Occipital lobe (tissue), 2 donors: ENCODE measurements around the genes TATDN3 and SPATA45.

DNA sequence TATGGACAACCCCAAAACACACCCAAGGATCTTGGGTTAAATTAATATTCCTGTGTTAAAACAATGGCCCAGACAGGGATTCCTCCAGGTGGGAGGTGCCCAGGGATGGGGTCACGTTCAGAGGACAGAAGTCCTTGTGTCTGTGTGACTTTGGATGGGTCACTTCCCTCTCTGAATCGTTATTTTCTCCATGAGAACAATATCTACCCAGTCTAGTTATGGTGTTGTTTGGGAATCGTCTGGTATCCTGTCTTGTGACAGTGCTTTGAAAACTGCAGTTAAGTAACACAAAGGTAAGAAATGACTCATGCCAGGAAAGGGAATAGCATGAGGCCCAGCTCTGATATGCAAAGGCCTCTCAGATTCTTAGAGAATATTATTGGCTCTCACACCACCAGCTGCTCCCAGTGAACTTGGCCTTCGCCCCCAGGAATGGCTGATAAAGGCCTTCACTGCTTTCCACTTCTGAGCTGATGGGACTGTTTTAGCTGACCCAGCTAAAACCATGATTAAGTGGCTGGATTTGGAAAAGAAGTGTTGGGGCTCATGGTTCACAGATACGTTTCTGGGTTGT, 27.2 kb downstream of the NEK2 start:
- RAMPAGE, long total RNA: no peak

- RAMPAGE, long total RNA: no peak
Measured at GRCh38 chr1:211826453-211827126, 4.0 kb downstream of the LPGAT1 start.

DNA sequence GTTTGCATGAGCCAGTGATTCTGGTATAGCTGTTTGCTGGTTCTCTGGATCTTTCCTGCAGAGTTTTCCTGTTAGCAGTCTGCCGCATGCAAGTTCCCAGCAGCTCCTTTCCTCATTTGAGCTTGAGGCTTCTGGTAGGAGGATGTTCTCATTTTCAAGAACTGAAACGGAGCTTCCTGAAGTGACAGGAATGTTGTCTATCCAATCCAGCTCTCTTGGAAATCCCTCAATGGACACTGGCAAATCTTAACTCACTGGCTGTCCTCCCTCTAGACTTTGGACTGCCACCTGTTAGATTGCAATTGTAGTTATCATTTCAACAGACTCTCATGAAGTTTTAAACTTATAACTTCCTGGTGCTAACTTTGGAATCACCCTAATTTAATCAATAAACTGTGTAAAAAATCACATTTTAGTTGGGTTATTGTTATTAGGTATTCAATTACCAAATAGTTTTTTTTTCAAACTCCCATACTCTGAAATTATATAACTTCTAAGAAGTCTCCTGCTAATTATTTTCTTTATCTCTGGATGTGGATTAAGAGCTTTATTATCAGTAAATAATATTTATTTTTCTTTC, 73.4 kb upstream of the LPGAT1 start:
- RAMPAGE, long total RNA: no peak

DNA sequence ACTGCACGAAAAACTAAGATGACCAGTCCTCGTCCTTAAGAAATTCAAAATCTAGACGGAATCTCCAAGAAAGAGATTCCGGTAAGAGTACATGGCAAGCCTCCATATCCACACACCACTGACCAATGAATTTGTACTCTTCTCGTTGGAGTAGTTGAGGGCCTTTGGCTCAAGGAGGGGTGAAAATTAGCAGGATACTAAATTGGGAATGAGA, 961 bp upstream of the PPP2R5A start:
- RAMPAGE, long total RNA: no peak

GRCh38 chr1:212363314-212363530, 51.5 kb downstream of the PACC1 start:
- RAMPAGE, long total RNA: no peak

DNA sequence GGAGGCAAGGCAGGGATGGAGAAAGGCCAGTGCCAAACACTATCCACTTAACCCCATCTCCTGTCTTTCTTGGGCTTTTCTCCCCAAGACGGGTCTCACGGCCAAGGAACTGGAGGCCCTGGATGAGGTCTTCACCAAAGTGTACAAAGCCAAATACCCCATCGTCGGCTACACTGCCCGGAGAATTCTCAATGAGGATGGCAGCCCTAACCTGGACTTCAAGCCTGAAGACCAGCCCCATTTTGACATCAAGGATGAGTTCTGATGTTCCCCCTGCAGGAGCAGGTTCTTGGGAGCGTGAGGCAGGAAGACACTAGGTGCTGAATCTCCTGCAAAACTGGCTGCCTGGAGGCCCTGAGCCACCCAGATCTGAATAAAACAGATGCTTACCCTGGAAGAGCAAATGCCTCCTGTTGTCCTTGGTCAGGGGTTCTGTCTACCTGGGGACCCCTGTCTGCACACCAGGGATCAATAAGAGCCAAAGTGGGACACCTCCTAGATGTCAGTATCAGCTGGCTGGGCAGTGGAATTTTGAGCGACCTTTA, 13.1 kb downstream of the NENF start:
- RAMPAGE, long total RNA: no peak

DNA sequence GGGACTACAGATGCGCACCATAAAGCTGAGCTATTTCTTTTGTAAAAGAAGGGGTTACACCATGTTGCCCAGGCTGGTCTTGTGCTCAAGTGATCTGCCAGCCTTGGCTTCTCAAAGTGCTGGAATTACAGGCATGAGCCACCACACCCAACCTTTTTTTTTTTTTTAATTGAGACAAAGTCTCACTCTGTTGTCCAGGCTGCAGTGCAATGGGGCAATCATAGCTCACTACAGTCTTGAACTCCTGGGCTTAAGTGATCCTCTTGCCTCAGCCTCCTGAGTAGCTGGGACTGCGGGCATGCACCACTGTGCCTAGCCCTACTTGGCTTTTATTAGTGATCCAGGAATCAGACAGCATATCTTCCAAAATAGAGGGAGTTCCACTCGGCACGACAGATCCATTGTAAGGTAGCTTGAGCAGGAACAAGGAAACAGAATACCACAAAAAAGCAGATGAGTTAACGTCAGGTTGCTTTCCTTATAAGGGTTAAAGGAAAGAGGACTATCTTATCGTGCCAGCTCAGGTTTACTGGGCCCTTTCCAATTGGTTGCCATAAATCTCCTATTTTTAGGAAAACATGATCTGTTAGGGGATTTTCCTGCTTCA, 45.1 kb downstream of the NENF start:
- RAMPAGE, long total RNA: no peak

DNA sequence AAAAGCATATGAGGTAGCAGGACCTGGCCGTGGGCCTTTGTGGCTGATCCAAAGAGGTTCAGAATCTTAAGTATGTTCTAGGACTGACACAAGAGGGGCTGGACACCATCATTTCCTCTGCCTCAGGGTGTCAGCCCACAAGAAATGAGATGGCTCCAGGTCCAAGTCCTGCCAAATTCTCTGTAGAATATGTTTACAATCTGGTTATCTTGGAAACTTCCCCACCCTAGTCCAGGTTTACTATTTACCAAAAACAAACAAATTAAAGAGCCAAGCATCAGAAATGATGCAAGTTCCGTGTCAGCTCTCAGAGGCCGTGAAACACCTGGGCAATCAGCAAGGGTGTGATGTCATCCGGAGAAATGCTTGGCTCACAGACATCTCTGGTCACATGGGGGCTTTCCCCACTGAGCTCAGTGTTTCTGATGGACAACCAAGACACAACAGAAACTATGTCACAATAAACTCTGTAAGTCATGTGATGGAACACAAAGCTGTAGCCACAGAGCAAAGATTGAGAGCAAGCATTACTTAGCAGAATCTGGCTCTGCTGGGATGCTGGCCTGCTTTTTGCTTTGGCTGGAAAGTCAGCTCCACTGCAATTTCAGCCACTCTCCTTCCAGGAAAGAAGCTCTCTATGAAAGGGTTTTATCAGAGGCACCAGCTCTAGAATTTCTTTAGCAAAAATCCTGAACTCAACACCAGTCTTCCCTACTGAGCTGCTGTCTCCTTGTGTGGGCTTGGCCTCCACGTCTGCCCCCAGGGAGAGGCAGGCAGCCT, 55.8 kb downstream of the NENF start:
- RAMPAGE, long total RNA: no peak

DNA sequence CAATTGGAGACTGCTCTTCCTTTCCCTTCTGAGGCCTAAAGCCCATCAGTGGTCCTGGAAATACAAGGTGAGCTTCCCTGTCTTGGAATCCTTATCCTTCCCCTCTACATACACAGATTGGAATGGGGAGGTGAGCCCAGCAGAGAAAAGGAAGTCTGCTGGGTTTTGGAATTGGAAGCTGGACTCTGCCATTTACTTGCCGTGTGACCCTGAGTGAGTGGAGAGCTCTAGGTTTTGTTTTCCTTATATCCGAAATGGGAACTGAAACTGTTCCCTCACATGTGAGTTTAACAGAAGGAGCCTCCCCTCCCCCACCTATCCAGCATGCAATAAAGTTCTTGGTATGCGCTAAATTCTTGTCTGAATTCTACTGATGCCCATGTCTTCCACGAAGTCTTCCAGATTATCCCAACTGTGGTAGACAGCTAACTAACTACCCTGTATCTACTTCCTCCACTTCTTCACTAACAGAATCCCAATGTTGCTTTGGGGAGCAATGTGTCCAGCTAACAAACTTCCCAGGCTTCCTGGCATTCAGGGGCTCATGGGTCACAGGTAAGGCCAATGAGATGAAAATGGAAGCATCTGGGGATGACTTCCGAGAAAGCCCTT, 58.8 kb downstream of the NENF start:
- RAMPAGE, long total RNA: no peak

GRCh38 chr1:212525458-212525856, 83.1 kb upstream of the ATF3 start:
- RAMPAGE, long total RNA: no peak

DNA sequence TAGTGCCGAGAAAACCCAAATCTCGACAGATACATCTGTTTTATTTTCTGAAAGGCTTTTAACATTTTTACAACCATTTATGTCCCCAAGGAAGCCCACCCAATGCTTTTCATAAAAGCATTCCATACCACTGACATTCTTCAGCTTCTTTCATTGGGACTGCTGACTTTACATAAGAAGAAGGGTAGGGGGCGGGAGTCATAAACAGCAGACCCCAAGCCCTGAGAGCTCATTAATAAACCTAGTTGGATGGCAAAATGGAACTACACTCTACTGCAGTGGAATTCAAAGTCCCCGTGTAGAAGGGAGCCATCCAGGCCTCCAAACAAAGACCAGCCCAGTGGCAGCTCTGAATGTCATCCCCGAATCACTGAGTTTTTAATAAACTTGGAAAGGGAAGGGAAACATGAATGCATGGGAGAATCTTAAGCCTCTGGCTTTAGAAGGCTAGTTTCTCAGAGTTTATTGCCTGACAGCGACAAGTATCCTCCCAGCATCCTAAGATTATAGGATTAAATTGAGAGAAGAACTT, 3.6 kb downstream of the ATF3 start:
- RAMPAGE, long total RNA: no peak

DNA sequence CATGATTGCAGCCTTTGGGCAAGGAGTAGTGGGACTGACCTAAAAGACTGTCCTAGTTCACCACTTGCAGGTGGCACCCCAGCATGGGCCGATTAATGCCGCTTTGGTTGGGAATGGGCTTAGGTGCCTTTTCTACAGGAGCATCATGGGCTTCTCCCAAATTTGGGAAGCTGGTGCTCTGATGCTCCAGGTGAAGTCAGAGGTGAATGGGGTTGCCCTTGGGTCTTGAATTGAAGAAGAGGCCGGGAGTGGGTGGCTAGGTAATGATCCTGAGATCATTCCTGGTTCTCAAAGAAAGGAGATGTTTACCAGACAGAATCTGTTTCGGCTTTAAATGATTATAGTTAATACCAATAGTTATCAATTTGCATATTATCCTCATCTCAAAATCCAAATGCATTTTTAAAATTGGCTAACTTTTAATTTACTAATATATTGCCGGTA, 6.8 kb upstream of the GARIN4 start:
- RAMPAGE, long total RNA: no peak

DNA sequence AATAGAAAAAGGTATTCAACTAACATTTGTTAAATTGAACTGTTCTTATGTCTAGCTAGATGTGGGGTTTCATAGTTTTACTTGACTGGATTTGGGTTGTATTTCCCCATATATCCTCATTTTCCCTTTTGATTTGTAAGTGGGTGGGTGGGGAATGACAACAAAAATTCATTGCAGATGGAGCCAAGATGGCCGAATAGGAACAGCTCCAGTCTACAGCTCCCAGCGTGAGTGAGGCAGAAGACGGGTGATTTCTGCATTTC, 33.5 kb downstream of the GARIN4 start:
- RAMPAGE, long total RNA: no peak

DNA sequence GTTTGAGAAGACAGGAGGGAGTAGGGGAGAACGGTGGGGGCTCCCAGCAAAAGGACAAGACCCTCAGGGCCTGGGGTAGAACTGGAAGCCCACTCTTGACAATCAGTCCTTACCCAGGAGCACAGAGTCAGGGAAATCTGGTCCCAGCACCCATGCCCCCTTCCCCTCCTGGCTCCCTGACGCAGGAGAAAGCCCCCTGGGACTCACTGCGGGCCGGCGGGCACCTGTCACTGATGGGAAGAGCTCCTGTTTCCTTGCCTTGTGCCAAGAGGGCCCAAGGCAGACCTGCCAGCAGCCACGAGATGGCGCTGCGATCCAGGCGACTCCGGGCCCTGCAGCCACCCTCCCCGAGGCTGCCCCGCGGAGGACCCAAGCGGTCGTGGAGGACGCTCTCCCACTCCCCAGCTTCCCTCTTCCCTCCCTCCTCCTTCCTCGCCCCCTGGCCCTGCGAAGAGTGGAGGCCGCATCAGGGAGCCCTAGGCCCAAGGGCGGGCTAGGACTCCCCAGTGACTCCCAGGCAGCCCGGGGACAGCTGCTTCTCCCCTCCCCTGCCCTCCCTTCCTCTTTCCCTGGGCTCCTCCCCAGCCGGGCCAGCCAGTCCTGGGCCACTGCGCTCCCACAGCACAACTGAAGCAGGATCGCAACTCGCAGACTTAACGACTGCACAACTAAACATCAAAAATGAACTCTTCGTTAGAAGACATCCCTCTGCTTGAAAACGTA, 34.4 kb downstream of the BATF3 start:
- RAMPAGE, long total RNA: no peak

GRCh38 chr1:212671287-212672021, 28.2 kb downstream of the BATF3 start:
- RAMPAGE, long total RNA: no peak

DNA sequence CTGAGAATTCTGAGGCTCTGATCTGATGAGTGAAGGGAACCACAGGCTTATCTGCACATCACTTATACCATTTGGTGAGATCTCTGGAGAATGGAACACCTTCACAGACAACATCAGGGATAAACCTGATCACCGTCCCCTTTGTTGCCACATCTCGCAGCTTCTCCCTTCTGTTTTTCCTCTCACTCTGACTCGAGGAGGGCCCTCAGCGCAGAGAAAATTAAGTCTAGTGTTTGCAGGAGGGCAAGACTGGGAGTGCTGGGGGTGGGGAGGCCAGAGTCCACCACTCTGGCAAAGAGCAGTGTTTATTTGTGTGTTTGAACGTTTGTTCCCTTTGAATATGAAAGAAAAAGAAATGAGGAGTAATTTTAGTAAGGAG, 29.0 kb upstream of the BATF3 start:
- RAMPAGE, long total RNA: no peak

DNA sequence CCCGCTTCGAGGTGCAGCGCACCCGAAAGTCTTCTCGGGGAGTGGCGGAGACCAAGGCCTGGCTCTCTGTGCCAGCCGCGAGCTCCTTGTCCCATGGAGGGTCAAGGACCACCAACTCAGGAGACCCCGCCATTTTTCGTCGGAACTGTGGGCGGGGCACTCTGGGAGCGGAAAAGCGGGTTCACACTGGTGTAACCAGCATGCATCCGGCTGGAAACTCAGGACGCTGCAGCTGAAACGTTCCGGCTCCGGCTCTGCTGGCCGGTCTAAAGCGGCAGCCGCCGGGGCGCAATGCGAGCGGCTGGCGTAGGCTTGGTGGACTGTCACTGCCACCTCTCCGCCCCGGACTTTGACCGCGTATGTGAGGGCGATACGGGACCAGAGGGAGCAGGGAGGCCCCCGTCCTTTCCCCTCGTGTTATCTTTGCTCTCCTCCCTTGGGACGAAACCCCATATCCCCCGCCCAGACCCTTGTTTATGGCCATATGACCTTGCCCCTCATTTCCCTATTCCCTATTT, at the start of gene TATDN3:
TATDN3 (plus strand) TSS at position 264 of the 518 bp plus-strand sequence.
- RAMPAGE, long total RNA: start-site peak on the plus strand centred at position 260 of the sequence, 59 bp wide, 213 and 244 reads in 2 replicates

DNA sequence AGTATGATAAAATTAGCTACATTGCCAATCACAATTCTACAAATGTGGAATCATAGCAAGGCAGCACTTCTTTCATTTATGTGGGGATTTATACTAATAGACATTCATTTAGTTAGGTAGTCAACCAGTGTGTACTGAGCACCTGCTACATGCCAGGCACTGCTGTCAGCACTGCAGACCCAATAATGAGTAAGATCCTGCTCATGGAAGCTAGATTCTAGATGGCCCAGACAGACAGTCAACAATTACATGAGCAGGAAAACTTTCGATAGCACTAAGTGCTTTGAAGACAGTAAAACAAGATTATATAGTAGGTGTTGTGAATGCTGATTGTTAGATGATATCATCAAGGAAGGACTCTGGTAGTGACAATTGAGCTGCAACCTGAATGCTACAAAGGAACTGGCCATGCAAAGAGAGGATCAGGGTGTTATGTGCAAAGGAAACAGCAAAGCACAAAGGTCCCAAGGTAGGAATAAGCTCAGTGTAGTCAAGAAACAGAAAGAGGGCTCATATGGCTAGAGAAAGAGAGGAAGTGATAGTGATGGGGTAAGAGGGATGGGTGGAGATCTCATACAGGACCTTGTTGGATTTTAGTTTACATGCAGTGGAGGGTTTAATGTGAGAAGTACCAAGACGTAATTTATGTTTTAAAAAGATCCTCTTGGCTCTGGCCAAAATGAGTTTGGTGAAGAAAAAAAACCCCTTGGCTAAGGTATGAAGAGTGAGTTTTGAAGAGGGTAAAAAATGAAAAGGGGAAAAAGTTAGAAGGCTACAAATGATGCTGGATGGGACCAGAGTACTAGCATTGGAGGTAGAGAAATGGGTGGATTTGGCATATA, 7.1 kb downstream of the TATDN3 start:
- RAMPAGE, long total RNA: no peak

DNA sequence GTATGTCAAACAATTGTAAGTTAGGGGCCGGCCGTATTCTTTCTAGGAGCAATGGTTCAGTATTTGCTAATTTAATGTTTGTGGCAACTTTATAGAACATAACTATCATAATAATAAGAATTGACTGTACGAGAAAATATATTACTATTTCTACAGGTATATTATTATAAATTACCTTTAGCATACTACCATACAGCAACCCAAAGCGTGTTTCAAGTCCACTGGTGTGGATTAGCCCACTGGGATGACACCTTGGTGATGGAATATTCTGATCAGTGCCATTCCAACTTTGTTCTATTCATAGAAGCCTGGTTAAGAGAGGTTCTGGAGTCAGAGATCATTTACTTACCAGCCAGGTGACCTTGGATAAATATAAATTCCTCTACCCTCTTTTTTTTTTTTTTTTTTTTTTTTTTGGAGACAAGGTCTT, at the start of gene SPATA45:
SPATA45 (minus strand) TSS at position 245 of the 430 bp plus-strand sequence.
- RAMPAGE, long total RNA: no peak

GRCh38 chr1:213163481-213163680, 112.3 kb downstream of the RPS6KC1 start:
- RAMPAGE, long total RNA: no peak